T47D (cell line): ENCODE data around the genes SLC25A38 and ENTPD3.

DNA sequence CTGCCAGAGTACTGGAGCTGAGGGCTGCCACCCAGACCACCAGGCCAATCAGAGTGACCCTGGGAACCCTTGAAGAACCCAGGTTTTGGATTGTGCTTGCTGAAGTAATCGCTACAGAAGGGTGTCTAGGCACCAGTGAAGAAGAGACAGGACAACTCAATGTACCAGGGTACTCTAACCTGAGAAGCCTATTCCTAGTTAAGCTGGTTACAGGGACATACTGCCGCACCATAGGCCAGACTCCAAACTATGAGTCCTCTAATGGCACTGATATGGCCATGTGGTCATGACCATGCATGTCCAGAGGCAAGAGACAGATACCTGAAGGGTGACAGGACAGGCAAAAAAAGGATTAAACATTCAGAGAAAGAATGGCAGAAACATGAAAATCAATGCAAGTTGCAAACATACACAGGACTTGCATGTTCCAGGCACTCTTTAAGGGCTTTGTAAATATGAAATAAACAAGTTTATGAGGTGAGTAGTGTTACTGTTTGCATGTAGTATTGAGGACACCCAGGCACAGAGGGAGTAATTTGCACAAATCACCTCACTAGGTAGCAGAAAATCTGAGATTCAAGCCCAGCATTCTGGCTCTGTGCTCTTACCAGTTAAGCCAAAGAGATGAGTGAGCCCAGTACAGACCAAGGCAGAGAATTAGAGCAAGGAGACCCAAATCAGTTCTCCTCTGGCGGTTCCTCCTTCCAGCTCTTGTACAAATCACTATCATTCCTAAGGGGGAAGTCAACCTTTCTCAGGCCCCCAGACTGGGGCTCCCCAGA lies 12.7 kb downstream of the CSRNP1 start:
- RRBS, result no CpG with 5 or more reads among the region's 3 CpGs

GRCh38 chr3:39144671-39145615 lies 8.4 kb downstream of the CSRNP1 start:
- RRBS, result no CpG with 5 or more reads among the region's 26 CpGs

- RRBS, result no CpG with 5 or more reads among the region's 10 CpGs
These were observed 1.7 kb upstream of the CX3CR1 start for GRCh38 chr3:39281478-39281984.

DNA sequence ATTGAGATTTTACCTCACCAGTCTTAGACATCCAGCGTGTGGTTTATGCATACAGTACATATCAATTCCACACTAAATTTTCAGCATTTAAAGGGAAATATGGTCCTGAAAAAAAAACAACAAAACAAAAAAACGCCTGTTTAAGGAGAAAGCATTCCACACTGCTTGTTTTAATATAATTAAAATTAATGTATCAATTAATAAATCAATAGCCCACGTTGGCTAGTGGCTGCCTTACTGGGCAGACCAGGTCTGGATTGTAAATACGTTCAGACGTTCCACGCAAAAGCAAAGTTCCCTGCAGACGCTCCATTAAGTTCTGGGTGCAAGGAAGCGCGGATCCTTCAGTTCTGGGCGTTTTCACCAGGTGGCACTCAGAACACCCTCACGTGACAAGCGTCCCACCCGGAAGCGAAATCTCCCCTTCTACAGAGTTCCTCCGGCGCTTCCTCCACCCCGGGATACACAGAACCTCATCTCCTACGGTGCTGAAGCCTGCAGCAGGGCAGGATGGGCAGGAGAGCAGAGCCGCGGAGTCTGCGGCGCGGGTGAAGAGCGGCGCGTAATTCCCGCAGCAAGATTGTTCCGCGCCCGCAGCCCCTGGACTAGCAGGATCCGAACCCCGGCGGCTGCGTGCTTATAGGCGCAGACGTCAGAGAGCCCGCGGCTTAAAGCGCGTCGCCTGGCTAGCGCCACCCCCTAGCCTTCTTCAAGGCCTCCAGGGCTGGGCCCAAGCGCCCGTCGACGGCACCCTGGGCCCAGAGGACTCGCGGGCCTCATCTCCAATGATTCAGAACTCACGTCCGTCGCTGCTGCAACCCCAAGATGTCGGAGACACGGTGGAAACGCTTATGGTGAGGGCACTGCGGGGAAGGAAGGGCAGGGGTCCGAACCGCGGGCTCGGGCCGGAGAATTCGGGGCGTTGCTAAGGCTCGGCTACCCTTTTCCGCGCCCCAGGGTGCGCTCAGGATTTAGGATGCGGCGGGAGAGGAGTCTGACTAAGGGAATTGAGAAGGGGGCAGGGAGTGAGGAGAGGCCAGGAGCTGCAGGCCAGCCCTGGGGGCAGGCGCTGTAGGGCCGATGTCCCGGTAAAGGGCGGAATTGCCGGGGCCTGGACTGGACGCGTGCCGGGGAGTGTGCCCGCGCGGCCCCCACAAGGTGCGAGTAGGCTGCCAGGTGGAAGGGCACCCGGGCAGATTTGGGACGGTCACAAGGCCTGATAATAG lies at the start of gene SLC25A38:
Gene SLC25A38, plus strand, starts transcription at position 431 of the 1,226 bp plus-strand sequence.
- RRBS, result 2% methylated on average over 7 of the region's 82 CpGs

DNA sequence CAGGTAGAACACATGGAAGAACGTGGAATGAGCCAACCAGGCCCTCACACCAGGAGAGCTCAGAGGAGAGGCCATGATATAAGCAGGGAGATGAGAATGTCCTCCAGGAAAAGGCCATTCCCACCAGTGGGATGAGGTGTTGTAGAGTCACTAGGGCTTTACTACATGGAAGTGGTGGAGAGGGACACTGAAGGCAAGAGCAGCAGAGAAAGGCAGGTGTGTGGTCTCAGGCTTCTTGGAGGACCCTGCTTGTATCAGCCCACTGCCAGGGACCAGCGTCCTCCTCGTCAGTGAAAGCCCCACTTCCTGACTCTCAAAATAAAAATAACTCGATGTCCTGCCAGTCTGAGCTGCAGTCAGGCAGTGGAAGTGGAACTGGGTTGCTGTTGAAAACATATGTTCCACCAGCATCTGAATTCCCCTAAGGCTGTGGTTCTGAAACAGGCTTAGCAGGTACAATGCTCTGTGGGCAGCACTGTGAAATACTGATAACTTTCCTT lies 121.7 kb upstream of the EIF1B start:
- RRBS, result no CpG with 5 or more reads among the region's 4 CpGs

GRCh38 chr3:40189667-40190577 lies 119.6 kb upstream of the EIF1B start:
- RRBS, result 74% methylated on average over 5 of the region's 25 CpGs

GRCh38 chr3:40292603-40293153 lies 16.8 kb upstream of the EIF1B start:
- RRBS, result no CpG with 5 or more reads among the region's 4 CpGs

- RRBS, result 1% methylated on average over 8 of the region's 45 CpGs
These were observed at the start of gene ENTPD3 for GRCh38 chr3:40386775-40387494. Gene ENTPD3, plus strand, starts transcription at chr3:40387184.

GRCh38 chr3:40417947-40418403 lies 31.0 kb downstream of the ENTPD3 start:
- RRBS, result no CpG with 5 or more reads among the region's 1 CpG

- RRBS, result no CpG with 5 or more reads among the region's 8 CpGs
These were observed 7.5 kb downstream of the ZNF621 start for GRCh38 chr3:40532051-40532833.

DNA sequence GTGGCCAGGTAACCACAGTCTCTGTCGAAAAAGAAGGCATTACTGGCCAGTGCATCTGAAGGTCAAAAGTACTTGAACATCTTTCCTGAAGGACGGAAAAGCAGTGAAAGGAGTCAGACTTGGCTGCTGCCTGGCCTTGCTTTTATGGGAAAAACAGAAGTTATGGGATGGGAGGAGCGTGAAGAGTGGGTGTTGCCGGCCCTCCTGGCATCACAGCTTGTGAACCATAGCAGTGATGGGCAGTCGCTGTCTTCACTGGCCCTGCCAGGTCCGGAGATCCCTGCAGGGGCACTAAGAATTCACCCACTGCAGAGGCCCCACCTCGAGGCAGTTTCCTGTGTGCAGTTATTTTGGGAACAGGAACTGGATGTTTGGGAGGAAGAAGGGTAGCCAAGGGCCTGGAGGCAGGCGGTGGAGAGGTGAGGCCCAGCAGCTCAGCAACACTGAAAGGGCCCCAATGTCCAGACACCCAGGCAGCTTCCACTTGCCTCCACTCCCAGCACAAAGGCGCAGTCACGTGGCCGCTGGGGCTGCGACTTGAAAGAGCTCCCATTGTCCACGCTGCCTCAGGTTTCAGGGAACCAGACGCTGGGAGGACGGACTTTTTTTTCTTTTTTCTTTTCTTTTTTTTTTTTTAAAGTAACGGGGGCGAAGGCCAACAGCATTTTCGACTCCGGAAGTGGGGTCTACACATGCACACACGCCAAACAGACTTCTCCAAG lies 255.6 kb downstream of the ZNF621 start:
- RRBS, result 20% methylated on average over 5 of the region's 20 CpGs

GRCh38 chr3:40847537-40848137 lies 322.9 kb downstream of the ZNF621 start:
- RRBS, result no CpG with 5 or more reads among the region's 7 CpGs

DNA sequence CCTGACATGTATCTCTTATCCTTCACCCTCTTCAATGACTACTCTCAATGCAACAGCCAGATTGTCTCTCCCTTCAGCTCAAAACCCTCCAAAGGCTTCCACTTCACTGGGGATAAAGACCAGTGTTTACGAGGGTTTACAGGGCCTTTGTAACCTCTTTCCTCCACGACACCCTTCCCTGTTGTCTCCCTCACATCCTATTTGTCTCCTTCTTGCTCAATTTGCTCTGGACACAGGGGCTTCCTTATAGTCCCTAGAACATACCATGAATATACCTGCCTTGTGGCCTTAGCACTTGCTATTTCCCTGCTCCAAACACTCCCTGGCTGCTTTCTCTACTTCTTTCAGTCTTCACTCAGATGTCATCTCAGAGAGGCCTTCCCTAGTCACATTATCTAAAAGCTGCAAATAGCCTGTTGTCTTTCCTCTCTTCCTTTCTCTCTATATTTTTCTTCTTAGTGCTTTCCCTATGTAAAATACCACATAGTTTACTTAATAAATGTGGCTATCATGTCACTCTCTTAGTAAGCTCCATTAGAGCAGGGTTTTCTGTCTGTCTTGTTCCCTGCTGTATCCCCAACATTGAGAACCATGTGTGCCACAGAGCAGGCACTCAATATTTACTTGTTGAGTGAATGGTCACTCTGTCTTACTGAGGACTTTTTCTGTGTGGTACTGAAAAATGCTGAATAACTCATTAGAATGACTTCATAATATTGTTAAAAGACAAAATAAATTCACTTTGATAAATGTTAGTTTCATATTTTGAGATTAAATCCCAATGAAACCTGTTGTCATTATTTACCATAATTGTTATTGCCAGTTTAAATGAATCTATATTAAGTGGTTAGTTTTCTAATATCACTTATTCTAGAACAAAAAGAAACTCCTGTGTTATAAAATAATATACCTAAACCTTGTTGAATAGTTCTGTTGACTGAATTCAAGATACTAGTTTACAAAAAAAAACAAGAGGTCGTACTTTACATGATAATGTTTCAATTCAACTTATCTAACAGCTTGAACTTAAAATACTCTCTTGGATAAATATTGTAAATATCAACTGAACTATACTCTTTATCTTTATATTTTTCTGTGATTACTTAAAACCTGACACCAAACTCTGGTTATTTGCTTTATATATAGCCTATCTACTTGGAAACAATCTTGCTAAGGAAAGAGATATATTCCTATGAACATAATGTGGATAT lies 182.8 kb downstream of the CTNNB1 start:
- RRBS, result no CpG with 5 or more reads among the region's 3 CpGs

DNA sequence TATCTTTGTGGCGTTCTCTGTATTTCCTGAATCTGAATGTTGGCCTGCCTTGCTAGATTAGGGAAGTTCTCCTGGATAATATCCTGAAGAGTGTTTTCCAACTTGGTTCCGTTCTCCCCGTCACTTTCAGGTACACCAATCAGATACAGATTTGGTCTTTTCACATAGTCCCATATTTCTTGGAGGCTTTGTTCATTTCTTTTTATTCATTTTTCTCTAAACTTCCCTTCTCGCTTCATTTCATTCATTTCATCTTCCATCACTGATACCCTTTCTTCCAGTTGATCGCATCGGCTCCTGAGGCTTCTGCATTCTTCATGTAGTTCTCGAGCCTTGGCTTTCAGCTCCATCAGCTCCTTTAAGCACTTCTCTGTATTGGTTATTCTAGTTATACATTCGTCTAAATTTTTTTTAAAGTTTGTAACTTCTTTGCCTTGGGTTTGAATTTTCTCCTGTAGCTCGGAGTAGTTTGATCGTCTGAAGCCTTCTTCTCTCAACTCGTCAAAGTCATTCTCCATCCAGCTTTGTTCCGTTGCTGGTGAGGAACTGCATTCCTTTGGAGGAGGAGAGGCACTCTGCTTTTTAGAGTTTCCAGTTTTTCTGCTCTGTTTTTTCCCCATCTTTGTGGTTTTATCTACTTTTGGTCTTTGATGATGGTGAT lies 315.1 kb downstream of the ULK4 start:
- RRBS, result no CpG with 5 or more reads among the region's 12 CpGs

- RRBS, result under 1% methylated on average over 7 of the region's 50 CpGs
These were observed 484 bp downstream of the ULK4 start for GRCh38 chr3:41961321-41961916.

DNA sequence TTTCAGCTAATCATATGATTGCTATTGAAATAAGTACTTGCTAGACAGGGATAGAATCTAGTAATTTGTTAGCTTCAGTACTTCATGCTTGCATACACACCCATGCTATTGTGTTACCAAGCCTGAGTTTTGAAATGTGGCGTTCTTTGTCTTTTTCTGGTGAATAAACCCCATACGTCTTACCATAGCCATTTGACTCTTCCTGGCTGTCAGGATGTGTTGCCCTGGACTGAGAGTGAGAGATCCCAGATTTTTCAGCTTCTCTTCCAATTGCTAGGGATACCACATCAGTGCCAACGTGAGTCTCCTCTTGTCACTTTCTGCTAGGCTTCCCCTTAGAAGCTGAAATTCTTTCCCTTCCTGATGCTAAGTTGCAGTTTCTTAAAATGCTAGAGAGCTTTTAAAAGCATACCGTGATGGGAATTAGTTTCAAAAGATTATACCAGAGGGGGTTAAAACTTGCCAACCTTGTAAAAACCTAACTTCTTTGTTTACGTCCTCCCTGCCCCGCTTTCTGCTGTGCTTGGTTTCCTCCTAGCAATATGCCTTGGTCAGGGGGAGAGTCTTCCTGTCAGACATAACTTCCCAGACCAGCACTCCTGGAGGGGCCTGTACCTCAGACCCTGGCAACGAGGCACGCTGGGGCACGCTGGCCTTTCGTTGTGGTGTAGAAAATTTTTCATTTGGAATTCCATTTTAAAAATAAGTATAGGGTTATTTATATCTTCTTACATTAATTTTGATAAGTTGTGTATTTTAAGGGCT lies 62.9 kb upstream of the ULK4 start:
- RRBS, result no CpG with 5 or more reads among the region's 10 CpGs

GRCh38 chr3:42123185-42123860 lies 32.2 kb downstream of the TRAK1 start:
- RRBS, result no CpG with 5 or more reads among the region's 8 CpGs

- RRBS, result no CpG with 5 or more reads among the region's 6 CpGs
These were observed 22.2 kb downstream of the LYZL4 start for GRCh38 chr3:42388177-42388739.

GRCh38 chr3:42472926-42474017 lies 29.2 kb upstream of the VIPR1 start:
- RRBS, result no CpG with 5 or more reads among the region's 11 CpGs